Measurements from ENCODE around the genes DRGX, SLC18A3, WASHC2A and A1CF.

- PRO-cap, result no peak
Measured at GRCh38 chr10:49309596-49310465, 10.9 kb downstream of the C10orf71 start.

DNA sequence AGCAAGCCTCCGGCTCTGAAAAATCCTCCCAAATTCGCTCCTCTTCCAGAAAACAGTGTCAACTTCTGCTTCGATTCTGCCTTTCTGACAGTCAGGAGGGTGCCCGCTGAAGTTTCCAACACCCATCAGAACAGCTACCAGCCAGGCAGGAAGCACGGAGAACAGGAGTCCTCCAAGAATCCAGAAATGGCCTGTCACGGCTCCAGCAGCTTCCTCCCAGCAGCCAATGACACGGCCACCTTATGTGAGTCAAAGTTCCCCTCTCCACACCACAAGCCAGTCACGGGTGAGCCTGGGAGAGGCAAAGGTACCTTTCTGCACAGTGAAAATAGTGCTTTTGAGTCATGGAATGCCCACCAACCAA, 24.1 kb downstream of the C10orf71 start:
- PRO-cap, result no peak

GRCh38 chr10:49395287-49396462, at the start of gene DRGX:
DRGX (minus strand) TSS chr10:49396089.
- PRO-cap, result no peak

DNA sequence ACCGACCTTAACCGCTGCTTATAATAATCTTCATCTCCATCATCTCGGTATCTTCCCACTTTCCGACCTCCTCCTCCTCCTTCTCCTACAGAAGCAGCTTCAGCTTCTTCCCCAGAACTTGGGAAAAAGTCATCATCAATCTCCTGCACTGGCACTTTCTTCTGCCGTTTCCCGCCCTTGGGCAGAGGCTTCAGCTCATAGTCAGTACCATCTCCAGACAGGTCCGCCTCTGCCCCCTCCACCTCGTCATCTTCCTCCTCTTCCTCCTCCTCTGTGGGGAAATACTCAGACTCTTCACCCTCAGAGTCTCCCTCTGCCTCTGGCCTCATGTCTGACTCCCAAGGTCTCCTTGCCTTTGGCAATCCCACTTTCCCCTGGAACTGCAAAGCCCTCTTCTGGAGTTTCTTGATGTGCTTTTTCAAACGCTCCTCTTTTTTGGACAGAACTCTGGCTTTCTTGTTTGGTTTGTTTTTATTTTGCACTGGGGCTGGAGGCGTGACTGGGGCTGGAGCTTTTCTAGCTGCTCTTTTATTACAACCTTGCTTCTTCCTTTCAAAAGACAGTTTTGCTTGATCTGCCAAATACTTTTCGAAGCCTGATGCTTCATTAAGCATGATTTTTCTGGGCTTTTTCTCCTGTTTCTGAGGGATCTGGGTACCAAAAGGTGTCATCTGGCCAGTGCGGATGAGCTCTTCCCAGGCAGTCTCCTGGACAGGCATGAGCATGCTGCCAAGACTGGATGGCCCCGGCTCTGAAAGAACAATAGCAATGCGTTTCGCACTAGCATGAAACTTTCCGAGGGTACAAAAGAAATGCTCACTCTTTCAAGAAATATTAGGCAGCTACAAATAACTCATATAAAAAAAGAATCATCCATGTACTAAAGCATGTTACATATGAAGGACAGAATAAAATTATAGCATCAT, 14.6 kb downstream of the ERCC6 start:
- PRO-cap, result no peak

- PRO-cap, result bidirectional peak, plus-strand start at chr10:49610232, minus-strand start at chr10:49610144
Measured at GRCh38 chr10:49609884-49610580, at the start of gene SLC18A3. SLC18A3 (plus strand) TSS chr10:49610310.

DNA sequence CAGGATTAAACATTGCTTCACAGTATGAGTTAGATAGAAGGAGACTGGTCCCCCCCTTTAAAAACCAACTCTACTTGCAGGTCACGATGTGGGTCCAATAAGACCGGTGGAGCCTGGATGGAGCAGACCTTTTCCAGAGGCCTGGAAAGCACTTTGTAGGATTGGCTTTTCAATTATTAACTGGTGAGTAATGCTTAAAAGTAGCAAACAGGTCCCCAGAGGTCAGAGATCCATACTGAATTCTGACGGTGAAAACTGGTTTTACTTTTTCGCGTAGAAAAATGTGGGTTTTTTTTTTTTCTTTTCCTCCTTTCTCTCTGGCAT, 74.9 kb upstream of the OGDHL start:
- PRO-cap, result no peak

DNA sequence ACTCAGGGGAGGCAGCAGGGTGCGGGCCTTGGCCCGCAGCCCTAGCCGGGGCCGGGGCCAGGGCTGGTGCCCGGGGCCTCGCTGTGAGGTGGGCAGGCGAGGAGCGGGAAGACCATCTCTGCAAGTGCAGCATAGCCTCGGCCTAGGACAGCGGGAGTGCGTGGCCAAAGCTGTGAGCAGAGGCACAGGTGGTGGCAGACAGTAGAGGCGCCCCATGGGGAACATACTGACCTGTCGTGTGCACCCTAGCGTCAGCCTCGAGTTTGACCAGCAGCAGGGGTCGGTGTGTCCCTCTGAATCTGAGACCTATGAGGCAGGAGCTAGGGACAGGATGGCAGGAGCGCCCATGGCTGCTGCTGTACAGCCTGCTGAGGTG, 284 bp downstream of the AGAP6 start:
- PRO-cap, result no peak

- PRO-cap, result bidirectional peak, plus-strand start at chr10:50067909, minus-strand start at chr10:50067852
Measured at GRCh38 chr10:50067567-50068677, at the start of gene WASHC2A. WASHC2A (plus strand) TSS chr10:50067954.

DNA sequence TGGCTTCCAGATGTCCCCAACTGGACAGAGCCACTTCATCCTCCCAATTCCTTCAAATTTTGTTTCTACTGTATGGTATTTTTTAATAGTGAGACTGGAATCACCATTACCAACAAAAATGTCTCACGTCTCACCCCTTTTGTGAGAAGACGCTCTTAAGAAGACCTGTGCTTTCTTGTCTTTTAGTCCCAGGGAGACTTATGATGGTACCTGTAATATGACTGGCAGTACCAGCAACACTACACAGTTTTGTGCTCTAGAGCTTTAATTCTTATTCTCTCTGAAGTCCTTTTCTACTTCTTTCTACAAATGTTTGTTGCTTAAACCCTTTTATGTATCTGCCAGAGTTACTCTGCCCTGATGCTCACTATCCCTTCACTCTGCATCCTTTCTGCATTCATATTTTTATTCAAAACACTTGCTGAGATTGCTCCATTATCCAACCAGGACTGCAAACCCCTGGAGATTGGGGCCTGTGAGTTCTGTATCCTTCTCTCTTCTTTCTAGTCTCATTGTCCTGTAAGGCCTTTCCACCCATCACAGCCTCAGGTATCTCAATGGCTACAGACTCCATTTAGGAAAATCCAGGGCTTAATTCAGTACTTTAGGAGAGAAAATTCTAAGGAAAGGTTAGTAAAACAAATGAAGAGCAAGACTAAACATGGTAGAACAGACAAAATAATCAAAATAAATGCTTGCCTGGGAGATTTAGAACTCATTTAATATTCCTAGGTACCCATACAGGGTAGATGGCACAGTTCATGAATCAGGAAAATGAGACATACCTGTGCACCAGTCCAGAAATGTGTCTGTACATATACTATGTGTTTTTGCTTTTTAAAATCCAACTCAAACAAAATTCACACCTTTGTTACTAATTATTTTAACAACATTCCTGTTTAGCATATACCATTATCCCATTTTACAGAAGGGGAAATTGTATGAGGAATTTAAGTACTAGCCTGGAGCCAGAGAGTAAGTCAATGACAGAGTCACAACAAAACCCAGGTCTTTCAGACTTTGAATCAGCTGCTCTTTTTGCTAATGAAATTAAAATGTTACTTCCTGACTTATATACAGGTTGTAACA, 82.1 kb upstream of the ASAH2 start:
- PRO-cap, result no peak

- PRO-cap, result no peak
Measured at GRCh38 chr10:50403239-50403845, 152.0 kb upstream of the ASAH2 start.

- PRO-cap, result no peak
Measured at GRCh38 chr10:50527498-50527980, 96.2 kb downstream of the SGMS1 start.

GRCh38 chr10:50619678-50620673, 3.8 kb downstream of the SGMS1 start:
- PRO-cap, result no peak

GRCh38 chr10:50621651-50622673, 1.8 kb downstream of the SGMS1 start:
- PRO-cap, result unidirectional peak, minus-strand start at chr10:50622282

GRCh38 chr10:50625621-50626001, 1.9 kb upstream of the SGMS1 start:
- PRO-cap, result bidirectional peak, plus-strand start at chr10:50625861, minus-strand start at chr10:50625787

GRCh38 chr10:50660000-50660773, 36.4 kb upstream of the SGMS1 start:
- PRO-cap, result no peak

GRCh38 chr10:50815950-50816288, 69.5 kb downstream of the A1CF start:
- PRO-cap, result no peak

DNA sequence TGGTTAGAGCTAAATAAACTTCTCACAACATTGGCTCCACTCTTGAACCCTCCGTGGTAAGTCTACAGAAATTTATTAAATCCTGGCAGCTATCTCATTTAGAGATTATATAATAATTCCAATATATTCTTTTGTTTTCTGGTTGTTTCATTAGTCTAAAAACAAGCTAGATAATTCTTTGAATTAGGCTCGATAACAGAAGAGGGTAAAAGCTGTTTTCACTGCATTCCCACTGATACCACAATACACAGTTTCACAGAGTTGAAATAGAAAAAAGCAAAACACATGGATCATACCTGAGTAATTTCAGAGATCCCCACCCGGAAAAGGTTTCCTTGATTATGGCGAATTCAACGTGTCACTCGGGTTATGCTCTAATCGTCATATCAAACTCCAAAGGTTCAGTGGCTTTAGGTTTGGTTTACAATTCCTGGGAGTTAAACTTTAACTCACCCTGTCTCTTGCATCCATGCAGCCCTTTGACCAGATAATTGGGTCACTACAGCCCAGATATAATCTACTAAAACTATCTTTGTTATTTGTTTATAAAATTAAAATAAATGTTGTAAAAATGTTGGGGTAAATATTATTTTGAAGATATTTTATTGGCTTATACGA, at the start of gene A1CF:
Gene A1CF (minus strand): TSS at position 343 of the 618 bp plus-strand sequence.
- PRO-cap, result no peak

DNA sequence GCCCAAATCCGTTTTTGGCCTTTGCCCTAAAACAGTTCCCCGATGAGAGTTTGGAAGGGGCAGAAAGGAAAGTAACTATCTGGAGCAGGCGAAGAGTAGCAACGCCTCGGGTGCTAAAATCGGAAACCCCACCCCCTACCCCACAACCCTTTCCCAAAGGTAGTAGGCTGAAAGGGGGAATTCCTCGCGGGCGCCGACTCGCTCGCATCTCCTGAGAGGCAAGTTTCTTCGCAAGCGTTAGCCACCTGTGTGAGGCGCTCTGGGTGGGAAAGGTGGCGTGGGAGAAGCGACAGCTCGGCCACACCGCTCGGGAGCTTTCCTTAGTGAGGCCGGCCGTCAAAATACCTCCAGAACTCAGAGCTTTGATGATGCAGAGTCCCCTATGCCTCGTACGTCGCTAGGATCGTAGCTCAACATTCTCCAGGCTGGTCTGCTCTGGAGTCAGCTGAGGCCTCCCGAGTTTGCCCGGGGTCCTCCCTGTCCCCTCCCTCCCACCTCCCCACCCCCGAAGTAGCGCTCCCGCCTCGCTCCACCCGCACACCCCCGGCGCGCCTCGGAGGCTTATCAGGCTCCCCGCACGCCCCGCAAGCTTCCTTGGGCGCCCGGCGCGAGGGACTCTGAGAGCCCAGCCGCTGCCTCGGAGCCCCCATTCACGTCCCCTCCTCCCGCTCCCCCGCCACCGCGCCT, 549 bp upstream of the PRKG1 start:
- PRO-cap, result no peak

- PRO-cap, result no peak
Measured at GRCh38 chr10:51083185-51084032, 9.1 kb downstream of the PRKG1 start.

GRCh38 chr10:51163963-51165056, 90.0 kb downstream of the PRKG1 start:
- PRO-cap, result no peak